ENCODE results near the genes FARSA, CALR and C19orf53.

- RRBS, result no CpG with 5 or more reads among the region's 17 CpGs
These were observed 28.3 kb downstream of the ZNF44 start for GRCh38 chr19:12266321-12266779.

DNA sequence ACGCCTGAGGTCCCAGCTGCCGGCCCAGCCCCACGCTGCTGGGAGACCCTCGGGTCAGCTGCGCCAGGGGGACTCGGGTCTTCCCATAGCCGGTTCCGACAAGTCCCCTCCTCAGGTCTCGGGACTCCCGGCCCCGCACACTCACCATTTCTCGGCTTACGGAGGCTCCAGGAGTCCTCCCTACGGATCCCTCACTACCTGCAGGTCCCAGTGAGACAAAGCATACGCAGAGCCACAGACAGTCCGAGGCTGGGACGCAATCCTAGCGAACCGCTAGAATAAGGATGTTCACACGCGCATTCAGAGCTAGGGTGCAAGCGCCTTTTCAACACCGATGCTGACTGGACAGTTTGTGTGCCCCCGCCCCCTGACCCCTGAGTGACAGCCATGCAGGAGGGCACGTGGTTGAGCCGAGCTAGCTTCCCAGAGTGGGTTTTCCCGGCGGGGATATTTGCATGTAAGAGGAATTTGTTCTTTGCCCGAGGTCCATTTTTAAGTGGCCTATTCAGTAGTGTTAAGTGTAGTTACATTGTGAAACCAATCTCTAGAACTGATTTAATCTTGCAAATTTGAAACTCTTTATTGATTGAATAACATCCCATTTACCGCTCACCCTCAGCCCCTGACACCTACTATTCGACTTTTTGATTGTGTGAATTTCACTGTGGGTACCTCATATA, 13.5 kb downstream of the ZNF490 start:
- RRBS, result 43% methylated on average over 7 of the region's 31 CpGs

- RRBS, result 17% methylated on average over 2 of the region's 47 CpGs
These were observed 19.1 kb downstream of the MAN2B1 start for GRCh38 chr19:12647109-12648177.

DNA sequence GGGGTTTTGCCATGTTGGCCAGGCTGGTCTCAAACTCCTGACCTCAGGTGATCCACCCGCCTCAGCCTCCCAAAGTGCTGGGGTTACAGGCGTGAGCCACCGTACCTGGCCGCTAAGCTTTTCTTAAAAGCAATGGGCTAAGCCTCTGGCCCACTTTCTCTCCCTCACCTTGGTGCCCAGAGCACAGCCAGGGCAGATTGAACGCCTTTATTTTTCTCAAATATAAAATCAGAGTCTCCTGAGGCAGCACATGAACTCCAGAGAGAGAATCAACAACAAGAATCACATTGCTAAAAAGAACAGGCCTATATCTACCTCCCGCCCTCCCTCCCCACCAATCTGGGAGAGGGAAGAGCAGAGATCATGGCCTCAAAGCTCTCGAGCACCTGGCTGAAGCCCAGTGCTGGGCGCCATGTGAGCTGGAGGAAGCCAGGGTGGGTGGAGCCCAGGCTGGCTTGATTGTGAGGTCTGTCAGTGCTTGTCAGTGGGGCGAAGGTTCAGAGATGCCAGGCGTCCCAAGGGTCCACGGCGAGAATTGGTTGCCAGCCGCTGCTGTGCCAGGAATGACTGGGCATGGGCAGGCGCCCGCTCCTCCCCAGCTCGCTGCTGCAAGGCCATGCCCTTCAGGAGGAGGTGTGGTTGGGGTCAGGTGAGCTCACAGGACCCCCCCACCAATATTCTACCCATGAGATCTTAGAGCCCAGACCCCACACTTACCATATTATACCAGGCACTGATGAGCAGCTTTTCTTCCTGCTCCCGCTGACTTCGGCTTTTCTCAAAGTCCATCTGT, 11.4 kb downstream of the BEST2 start:
- RRBS, result no CpG with 5 or more reads among the region's 18 CpGs

DNA sequence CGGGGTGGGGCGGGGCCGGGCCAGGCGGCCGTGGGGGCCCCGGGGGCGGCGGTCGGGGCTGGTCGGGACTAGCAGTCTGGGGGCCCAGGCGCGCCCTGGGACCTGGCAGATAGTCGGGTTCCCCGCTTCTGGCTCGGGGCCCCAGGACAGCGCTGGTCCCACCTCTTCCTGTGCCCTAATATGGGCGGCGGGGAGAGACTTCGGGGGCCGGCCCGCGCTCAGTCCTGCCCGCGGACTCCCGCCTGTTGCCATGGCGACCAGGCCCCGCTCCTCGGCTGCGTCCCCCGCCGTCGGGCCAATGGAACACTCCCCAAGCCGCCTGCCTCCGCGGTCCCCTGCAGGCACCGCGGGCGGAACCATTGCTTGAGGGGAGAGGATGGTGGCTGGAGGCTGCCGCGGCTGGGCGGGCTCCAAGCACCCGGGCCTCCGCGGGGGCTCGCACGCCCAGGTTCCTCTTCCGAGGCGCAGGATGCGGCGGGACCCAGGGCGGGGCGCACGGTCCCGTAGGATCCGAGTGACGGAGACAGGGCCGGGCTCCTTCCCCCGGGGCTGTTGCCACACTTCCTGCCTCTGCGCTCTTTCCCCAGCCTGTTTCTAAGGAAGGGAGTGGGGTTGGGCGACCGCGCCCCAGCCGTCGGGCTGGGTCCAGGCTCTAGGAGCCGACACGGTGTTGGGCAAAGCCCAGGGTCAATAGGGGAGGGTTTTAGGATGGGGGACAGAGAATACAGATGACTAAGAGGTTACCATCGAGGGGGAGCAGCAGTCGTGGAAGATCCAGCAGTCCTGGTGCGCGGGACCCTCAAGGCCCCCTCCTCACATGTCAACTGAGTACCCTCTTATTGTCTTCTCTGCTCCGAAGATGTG, 1.3 kb upstream of the JUNB start:
- RRBS, result 3% methylated on average over 3 of the region's 71 CpGs

DNA sequence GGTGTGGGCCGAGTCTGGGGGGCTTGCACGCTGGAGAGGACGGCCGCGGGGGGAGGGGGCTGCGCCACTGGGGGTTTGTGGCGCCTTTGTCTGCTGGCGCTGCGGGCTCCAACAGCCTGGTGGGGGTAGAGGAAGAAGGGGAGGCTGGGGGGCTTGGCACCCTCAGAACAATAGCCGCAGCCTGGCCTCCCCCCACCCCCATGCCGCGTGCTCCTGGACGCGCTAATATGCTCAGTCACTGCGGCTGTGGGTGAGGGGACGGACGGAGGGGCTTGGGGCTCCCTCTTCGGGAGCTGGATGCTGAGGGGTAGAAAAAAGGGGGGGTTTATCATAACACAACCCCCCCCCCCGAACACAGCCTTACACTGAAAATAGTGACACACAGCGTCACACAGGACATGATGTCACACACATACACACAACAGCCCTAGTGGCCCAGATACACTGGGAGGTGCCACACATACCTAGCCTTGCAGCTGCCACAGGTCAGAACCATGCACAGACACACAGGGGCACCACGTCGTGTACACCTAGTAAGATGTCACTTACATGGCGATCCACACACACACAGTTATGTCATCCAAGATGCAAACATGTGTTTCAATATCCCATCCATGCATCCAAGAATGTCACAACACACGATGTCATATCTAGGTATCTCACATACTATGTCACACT, 640 bp downstream of the MAST1 start:
- RRBS, result no CpG with 5 or more reads among the region's 24 CpGs

- RRBS, result no CpG with 5 or more reads among the region's 4 CpGs
These were observed 6.6 kb downstream of the SYCE2 start for GRCh38 chr19:12912500-12912902.

DNA sequence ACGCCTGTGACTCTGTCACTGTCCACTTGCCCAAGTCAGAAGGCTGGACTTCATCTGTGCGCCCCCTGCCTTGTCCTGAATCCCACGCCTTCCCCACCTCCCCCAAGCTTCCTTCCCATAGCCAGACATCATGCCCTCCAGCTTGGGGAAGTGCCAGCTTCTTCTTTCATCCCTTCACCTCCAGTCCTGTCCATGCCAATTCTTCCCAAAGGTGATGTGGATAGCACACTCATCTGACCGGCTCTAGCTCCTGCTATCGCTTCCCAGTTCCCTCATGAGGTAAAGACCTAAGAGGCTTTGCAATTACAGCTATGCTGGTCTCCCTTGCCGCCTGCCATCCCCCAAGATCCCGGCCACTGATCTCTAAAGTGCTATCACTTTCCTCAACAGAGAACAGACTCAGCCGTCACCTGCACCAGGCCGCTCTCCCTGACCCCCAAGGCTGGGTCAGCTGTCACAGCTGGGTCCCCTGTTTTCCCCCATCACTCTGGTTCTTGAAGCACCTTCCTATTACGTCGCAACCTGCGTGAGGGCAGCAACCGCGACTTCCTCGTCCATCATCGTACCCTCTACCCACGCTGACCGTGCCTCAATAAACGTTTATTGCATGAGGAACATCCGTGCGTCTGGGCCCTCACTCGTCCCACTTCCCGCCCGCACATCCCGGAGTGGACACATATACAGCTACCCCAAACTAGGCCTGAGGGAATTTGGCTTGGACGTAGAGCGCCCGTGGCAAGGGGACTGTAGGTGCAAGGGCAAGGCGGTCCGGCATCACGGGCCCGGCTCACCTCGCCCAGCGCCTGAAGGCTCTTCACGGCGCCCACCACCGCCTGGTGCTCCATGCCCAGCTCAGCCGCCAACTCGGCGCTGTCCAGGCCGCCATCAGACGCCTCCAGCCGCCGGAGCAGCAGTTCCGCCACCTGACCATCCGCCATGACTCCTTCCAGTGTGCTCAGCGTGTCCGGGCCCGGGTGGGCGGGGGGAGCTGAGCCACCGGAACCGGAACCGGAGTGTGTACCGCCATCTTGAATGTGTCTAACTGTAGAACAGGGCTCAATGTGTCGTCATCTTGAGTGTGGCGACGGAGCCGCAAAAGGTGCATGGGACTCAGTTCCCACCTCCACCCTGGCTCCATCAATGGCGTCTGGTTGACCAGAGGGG, at the start of gene FARSA:
TSS of gene FARSA (minus strand) at position 953 of the 1,164 bp plus-strand sequence.
- RRBS, result 3% methylated on average over 5 of the region's 59 CpGs

DNA sequence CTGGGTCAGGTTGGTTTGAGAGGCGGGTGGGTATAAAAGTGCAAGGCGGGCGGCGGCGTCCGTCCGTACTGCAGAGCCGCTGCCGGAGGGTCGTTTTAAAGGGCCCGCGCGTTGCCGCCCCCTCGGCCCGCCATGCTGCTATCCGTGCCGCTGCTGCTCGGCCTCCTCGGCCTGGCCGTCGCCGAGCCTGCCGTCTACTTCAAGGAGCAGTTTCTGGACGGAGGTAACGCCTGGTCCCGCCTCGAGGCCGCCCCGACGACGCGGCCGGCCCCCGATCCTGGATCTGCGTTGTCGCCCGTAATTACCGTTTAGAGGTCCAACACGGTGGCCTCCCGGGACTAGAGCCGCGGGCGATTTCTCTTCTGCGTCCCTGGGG, at the start of gene CALR:
TSS of gene CALR (plus strand) at position 62 of the 376 bp plus-strand sequence.
- RRBS, result under 1% methylated on average over 8 of the region's 45 CpGs

DNA sequence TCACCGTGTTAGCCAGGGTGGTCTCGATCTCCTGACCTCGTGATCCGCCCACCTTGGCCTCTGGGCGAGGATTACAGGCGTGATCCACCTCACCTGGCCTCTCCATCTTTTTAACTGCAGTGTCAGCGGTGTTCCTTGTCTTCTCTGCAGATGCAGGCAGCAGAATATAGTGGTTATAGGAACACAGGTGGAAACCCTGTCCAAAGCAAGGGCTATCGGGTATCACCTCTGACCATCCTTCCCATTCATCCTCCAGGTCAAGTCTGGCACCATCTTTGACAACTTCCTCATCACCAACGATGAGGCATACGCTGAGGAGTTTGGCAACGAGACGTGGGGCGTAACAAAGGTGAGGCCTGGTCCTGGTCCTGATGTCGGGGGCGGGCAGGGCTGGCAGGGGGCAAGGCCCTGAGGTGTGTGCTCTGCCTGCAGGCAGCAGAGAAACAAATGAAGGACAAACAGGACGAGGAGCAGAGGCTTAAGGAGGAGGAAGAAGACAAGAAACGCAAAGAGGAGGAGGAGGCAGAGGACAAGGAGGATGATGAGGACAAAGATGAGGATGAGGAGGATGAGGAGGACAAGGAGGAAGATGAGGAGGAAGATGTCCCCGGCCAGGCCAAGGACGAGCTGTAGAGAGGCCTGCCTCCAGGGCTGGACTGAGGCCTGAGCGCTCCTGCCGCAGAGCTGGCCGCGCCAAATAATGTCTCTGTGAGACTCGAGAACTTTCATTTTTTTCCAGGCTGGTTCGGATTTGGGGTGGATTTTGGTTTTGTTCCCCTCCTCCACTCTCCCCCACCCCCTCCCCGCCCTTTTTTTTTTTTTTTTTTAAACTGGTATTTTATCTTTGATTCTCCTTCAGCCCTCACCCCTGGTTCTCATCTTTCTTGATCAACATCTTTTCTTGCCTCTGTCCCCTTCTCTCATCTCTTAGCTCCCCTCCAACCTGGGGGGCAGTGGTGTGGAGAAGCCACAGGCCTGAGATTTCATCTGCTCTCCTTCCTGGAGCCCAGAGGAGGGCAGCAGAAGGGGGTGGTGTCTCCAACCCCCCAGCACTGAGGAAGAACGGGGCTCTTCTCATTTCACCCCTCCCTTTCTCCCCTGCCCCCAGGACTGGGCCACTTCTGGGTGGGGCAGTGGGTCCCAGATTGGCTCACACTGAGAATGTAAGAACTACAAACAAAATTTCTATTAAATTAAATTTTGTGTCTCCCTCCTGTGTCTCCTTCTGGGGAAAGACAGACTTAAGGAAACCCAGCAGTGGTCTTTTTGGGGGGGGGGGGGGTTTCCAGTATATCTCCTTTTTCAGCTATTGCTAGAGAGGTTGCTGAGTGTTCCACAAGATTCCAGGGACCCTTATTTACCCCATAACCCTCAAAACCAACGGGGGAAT, 1.9 kb upstream of the RAD23A start:
- RRBS, result no CpG with 5 or more reads among the region's 28 CpGs

DNA sequence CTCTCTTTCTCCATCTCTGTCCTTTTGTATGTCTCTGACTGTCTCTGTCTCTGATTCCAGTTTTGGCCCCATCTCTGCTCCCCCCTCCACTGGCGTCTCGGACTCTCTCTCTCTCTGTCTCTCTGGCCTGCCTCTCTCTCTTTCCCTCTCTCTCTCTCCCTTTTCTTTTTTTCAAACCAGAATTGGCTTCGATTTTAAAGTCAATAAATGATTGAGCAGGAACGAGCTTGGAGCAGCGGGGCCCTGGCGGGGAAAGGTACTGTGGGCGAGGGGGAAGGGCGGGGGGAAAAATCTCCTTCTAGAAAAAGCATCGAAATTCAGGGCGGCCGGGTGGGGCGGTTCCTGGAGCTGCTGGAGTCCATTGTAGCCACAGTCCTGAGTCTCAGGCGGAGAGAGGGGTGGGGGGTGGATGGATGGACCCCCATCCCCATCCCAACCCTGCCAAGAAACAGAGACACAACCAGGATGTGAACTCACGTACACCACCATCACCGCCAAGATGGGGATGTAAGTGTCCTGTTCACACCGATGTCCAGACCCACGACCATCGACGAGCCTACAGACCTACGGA, 3.0 kb downstream of the NFIX start:
- RRBS, result no CpG with 5 or more reads among the region's 20 CpGs

GRCh38 chr19:13044458-13045259, 49.4 kb downstream of the NFIX start:
- RRBS, result 29% methylated on average over 1 of the region's 15 CpGs

GRCh38 chr19:13094679-13095295, 7.9 kb downstream of the LYL1 start:
- RRBS, result no CpG with 5 or more reads among the region's 15 CpGs

GRCh38 chr19:13507052-13507776, 935 bp upstream of the CACNA1A start:
- RRBS, result no CpG with 5 or more reads among the region's 26 CpGs

GRCh38 chr19:13748506-13749121, 919 bp downstream of the YJU2B start:
- RRBS, result no CpG with 5 or more reads among the region's 19 CpGs

DNA sequence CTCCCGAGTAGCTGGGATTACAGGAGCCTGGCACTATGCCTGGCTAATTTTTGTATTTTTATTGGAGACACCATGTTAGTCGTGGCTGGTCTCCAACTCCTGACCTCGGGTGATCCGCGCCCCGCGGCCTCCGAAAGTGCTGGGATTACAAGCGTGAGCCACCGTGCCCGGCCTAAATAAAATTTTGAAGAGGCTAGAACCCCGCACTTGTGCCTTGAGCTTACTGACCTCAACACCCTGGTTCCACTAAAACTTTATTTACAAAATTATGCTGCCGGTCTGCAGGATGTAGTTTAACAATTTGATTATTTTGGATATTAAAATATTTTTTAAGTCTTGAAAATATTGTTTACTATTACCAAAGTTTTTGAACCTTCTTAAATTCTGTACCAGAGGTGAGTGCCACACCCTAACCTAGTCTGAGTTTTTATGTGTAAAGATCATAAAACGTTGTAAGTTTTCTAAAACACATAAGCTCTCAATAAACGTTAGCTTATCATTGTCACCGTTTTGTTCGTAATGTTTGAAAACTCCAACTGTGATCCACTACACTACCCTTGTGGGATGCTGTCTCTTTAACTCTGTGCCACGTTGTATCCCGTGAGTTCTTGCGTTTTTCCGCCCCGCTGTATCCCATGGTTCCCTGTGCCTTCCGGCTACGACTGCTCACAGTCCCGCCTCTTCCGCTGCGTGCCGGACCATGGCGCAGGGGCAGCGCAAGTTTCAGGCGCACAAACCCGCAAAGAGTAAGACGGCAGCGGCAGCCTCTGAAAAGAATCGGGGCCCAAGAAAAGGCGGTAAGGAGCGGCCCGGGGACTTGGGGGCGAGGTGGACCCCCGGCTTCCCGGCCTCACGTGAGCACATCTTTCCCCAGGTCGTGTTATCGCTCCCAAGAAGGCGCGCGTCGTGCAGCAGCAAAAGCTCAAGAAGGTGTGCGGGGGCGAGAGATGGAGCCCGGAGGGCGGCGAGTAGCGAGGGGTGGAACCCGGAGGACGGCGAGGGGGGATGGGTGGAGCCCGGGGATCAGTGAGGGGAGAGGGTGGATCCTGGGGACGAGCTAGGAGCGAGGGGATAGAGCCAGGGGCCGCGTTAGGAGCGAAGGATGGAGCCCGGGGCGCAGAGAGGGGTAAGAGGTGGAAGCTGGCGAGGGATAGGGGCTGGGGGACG, at the start of gene C19orf53:
TSS of gene C19orf53 (plus strand) at position 679 of the 1,167 bp plus-strand sequence.
- RRBS, result under 1% methylated on average over 12 of the region's 67 CpGs

GRCh38 chr19:13817470-13818582, 22.6 kb downstream of the ZSWIM4 start:
- RRBS, result 15% methylated on average over 9 of the region's 45 CpGs

- RRBS, result no CpG with 5 or more reads among the region's 10 CpGs
These were observed 38.7 kb upstream of the NANOS3 start for GRCh38 chr19:13838212-13838702.

DNA sequence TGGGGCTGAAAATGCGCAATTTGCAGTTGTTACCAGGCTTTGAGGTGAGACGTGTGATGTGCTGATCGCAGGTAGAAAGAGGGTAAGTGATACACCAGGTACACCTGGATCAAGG, 30.6 kb upstream of the NANOS3 start:
- RRBS, result no CpG with 5 or more reads among the region's 3 CpGs

DNA sequence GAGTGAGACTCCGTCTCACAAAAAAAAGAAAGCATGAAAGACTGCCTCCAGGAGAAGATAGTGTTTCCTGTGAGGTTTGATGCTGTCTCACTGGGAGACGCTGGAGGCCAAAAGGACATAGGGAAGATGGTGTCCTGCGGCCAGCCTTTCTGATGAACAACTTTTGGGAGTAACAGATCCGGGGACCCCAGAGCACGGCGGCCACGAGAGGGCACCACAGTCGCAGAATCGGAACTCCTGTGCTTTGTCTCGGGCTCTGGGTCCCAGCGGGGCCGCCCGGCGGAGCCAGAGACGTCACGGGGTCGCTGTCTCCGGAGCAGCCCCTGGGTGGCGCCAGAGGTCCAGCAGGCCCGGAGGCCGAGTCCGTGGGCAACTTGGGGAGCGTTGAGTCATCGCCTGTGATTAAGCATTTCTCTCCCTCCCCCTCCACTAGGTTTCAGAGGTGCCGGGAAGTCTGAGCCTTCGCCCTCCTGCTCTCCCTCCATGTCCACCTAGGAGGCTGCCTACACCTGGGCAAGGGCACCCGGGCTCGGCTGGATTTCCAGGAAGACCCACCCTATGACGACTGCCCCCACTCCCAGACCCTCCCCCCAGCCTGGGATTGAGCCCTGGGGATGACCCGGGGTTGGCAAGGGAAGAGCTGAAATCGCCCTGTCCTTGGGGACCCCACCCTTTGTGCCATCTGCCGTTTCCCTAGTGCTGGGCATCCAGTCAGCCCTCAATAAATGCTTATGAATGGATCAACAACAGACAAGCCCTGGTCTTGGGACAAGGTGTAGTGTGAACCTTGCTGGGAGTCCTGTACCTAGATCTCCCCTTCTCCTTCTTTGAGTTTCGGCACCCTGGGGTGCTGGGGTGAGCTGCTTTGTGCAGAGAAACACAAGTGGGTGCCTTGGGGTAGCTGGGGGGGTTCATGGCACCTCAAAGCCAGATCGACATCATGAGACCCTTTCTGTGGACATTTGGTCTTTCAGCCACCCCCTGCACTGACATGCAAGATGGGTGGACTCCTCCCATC, 3.4 kb downstream of the NANOS3 start:
- RRBS, result 4% methylated on average over 15 of the region's 34 CpGs